Epithelial cell of prostate (primary cell): ENCODE measurements around a stretch of chr2.

DNA sequence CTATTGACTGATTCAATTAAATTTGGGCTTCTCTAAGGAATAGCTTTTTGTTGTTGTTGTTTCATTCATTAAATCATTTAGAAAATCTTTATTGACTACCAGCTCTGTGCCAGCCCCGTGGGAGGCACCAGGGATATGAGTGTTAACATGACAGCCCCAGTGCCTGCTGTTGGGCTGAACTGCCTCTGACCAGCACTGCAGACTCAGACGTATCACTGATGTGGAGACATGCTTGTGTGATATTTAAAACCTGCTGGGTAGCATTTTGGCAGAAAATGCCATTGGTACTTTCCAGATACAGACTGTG, 38.6 kb upstream of the KCNF1 start:
- RRBS: no CpG with 5 or more reads among the region's 2 CpGs

- RRBS: no CpG with 5 or more reads among the region's 10 CpGs
These were observed 59.8 kb downstream of the SLC66A3 start for GRCh38 chr2:11214627-11215883.

- RRBS: no CpG with 5 or more reads among the region's 4 CpGs
These were observed 14.0 kb downstream of the ROCK2 start for GRCh38 chr2:11330449-11330827.

DNA sequence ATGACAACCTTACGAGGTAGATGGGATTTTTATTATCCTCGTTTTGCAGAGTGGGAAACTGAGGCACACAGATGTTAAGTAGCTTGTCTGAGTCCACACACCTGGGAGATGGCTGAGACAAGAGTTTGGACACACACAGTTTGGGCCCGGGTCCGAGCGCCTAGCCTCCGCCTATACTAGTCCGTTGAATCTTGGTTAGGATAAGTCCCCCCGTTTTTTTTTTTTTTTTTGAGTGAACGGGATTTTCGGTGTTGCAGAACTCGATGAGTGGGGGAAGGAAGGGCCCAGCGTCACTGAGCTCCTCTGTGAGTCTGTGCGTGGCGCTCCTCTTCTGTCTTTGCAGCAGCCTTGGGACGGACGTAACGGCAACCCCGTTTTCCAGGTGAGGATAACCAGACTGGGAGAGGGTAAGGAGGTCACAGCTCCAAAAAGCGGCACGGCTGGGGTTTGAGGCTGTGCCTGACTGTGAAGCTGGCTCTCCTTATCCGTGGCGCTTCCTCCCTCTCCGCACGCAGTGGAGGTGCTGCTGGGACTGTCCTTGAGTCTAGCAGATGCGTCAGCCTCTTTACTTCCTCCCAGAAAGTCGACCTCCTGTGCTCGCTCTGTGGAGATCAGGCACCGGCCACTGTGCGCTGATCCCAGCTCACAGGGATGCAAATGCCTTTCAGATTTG, 29.8 kb upstream of the E2F6 start:
- RRBS: no CpG with 5 or more reads among the region's 29 CpGs

GRCh38 chr2:11533214-11533851, 512 bp upstream of the GREB1 start:
- RRBS: 82% methylated on average over 3 of the region's 7 CpGs

GRCh38 chr2:11697892-11698667, 28.1 kb upstream of the NTSR2 start:
- RRBS: 89% methylated on average over 5 of the region's 25 CpGs

- RRBS: no CpG with 5 or more reads among the region's 5 CpGs
These were observed 26.9 kb upstream of the LPIN1 start for GRCh38 chr2:11719598-11719943.

DNA sequence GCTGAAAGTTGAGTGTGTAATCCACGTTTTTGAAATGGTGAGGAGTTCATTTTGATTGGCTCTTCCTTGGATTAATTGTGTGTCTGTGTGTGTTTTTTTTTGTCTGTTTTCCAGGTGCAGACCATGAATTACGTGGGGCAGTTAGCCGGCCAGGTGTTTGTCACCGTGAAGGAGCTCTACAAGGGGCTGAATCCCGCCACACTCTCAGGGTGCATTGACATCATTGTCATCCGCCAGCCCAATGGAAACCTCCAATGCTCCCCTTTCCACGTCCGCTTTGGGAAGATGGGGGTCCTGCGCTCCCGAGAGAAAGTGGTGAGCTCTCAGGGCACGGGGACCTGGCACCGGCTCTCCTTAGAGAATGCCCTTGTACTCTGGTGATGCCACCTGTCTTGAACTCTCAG, 19.0 kb downstream of the LPIN1 start:
- RRBS: no CpG with 5 or more reads among the region's 12 CpGs

- RRBS: no CpG with 5 or more reads among the region's 20 CpGs
These were observed 76.4 kb downstream of the LPIN1 start for GRCh38 chr2:11822614-11823391.

DNA sequence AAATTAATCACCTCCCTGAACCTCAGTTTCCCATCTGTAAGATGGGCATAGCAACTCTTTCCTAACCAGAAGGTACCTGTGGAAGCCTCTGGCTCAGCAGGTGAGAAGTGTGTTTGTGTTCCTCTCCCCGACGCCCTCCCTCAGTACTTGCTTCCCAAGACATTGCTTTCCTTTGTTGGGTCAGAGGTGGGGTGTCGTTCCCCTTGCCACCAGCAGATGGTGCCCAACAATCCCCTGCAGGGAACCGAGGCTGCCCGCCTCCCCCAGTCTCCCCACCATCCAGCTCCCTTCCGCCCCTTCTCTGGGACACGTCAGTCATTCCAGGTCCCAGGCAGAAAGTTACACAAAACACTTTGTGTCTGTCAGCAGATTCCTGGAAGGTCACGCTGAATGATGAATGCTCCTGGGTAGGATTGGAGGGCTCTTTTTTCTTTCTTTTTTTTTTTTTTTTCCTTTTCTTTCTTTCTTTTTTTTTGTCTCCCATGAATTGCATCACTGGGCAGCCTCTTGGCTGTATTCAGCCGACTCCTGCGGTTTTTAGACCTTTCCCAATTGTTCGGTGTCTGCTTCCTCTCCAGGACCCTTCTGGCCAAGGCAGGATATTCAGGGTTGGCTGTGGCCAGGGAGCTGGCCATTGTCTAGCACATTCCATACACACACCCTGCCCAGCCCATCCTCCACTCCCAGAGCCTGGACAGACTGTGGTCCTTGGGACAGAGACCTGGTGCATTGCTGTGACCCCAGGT, 117.3 kb downstream of the LPIN1 start:
- RRBS: no CpG with 5 or more reads among the region's 11 CpGs

GRCh38 chr2:11930545-11930936, 184.1 kb downstream of the LPIN1 start:
- RRBS: no CpG with 5 or more reads among the region's 6 CpGs

DNA sequence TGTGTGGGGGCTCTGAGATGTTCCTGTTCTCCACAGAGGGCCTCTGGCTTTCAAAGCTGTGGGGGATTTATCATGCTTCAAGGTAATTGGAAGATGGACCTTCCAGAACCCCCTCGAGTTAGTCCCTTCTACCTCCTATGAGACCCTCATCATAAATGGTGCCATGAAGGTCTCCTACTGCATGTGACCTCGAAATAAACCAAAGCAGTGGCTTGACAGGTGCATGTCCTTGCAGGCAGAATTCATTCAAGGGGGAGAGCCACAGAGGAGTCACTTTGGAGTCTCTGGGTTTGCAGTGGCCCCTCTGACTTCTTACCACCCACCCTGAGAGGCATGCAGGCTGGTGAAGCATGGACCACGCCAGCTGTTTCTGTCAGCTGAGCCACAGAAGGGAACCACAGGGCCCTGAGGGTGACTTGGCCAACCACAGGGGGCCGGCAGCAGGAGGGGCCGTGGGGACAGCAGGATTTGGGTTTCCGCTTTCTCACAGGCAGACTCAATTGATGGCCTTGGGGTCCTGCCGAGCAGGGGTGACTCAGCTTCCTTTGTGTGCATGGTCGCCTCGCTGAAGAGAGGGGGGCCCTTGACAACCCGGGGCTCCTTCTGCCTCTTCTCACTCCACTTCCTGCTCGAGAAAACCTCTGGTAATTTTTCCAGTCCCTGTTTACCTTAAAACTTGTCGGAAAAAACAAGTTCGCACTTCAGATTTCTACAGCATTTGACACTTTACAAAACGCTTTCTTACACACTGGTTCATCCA, 310.9 kb downstream of the LPIN1 start:
- RRBS: no CpG with 5 or more reads among the region's 14 CpGs

GRCh38 chr2:12063999-12064658, 317.7 kb downstream of the LPIN1 start:
- RRBS: no CpG with 5 or more reads among the region's 6 CpGs

DNA sequence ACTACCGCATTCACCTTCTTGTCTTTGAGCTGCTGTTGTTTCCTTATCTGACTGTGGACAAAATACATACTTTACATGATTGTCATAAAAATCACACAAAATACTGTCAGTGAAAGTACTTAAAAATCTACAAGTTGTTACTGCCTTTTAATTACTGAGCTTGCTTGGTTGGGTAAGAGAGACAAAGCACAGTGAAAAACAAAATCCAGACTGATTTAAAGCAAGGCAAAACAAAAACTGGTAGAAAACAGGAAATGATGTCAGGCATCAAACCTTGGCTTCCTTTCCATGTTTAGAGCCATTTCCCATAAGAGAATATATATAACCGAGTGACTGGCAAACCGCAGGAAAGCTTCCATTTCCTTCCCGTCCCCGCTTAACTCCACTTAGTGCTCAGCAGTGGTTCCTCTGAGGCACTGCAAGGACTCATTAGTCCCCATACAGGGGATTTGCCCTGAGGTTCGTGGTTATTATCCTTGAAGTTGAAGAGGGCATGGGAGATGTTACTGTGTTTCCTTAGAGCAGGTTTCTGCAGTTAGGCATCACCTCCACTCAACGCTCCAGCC, 446.3 kb downstream of the LPIN1 start:
- RRBS: no CpG with 5 or more reads among the region's 7 CpGs

- RRBS: no CpG with 5 or more reads among the region's 5 CpGs
These were observed 439.3 kb upstream of the TRIB2 start for GRCh38 chr2:12277342-12278000.

DNA sequence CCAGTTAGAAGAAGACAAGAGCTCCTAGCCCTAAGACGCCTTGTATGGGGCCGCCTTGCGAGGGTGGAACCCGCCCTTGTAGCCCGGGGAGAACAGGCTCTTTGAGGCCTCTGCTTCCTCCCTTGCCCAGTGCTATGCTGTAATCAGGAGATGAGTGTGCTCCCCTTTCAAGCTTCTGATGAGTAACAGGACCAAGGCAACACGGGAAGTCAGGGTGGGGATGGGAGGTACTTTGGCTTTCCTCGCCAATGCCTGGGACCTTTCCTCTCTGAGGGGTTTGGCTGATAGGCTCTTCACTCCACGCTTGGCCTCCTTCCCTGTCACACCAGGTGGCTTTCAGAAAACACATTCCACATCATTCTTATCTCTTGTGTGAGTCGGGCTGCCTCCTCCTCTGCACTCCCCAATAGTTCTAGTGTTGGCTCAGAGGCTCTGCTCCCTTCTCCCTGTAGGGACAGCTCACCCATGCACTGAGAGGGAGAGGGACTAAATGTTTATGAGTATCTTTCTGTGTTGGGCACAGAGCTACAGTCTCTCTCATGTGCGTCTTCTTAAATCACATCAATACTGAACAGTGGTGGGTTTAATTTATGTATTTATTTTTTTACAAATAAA, 223.6 kb upstream of the TRIB2 start:
- RRBS: 95% methylated on average over 4 of the region's 10 CpGs

GRCh38 chr2:12715676-12715851, 1.2 kb upstream of the TRIB2 start:
- RRBS: no CpG with 5 or more reads among the region's 2 CpGs

DNA sequence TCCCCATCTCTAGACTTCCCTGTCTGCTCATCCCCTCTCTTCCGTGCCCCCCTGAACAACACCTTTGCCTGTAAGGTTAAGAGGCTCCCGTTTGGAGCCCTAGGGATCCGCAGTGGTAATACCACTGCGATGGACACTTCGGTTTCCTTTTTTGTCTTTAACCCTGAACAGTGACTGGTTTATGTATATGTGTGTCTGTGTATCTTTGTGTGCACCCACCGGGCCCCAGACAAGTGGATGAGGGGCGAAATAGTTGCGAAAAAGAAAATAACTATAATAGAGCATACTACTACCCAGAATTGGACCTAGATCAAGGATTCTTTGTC, 2.5 kb downstream of the TRIB2 start:
- RRBS: no CpG with 5 or more reads among the region's 8 CpGs

- RRBS: no CpG with 5 or more reads among the region's 3 CpGs
These were observed 3.7 kb downstream of the TRIB2 start for GRCh38 chr2:12720115-12721122.